Measurements from ENCODE around the gene ZEB2.

DNA sequence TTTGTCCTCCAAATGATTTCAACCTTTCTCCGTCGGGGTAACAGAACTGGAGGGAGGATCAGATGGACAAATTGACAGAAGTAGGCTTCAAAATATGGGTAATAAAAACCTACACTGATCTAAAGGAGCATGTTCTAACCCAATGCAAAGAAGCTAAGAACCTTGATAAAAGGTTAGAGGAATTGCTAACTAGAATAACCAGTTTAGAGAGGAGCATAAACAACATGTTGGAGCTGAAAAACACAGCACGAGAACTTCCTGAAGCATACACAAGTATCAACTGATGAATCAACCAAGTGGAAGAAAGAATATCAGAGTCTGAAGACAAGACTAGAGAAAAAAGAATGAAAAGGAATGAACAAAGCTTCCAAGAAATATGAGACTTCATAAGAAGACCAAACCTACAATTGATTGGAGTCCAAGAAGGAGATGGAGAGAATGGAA is 28.9 kb downstream of the HNMT start:
- RRBS: no CpG with 5 or more reads among the region's 3 CpGs

DNA sequence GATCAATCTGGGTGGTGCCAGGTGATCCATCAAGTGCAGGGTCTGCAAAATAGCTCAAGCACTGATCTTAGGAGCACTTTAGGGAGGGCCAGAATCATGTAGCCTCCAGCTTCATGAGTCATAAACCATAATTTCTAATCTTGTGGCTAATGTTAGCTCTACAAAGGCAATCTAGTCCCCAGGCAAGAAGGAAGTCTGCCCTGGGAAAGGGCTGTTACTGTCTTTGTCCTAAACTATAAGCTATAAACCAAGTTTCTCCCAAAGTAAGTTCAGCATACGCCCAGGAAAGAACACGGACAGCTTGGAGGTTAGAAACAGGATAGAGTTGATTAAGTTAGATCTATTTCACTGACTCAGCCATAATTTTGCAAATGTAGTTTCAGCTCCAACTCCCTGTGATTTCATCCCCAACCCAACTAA is 227.0 kb upstream of the SPOPL start:
- RRBS: no CpG with 5 or more reads among the region's 2 CpGs

- RRBS: no CpG with 5 or more reads among the region's 2 CpGs
Measured at GRCh38 chr2:138599008-138599302, 97.4 kb downstream of the SPOPL start.

DNA sequence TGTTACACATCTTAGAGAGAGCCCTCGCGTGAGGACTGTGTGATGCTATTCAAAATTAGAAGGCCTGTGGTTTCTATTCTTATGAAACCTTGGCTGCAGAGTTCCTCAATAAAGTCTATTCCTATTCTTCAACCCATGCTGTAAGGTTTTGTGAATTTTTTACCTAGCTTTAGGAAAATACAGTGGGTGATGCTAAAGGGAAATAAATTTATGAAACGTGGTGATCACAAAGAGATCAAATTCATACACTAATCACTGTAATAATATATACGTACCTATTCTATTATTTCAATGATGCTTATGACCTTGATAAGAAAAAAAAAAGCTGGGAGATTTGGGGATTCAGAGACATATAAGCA is 917.4 kb upstream of the NXPH2 start:
- RRBS: no CpG with 5 or more reads among the region's 4 CpGs

DNA sequence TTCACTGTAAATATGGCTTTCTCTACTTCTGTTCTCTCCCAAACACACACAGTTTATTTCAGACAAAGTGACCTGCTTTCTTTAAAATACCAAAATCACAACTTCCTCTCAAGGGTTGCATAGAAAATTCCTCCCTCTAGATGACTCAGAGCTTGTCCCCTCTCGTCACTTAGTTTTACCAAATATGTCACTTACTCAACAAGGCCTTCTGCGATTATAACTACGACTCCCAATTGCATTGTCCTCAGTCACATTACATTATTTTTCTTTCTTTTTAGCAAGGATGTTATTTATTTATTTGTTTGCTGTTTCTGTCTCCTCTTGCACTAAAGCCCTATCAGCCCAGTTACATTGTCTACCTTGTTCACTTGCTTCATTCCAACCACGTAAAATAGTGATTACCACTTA is 9.4 kb downstream of the LRP1B start:
- RRBS: no CpG with 5 or more reads among the region's 4 CpGs

GRCh38 chr2:142328220-142328777 is 197.5 kb upstream of the LRP1B start:
- RRBS: no CpG with 5 or more reads among the region's 7 CpGs

- RRBS: no CpG with 5 or more reads among the region's 5 CpGs
Measured at GRCh38 chr2:143132160-143132794, 3.1 kb downstream of the ARHGAP15 start.

GRCh38 chr2:144379937-144380479 is 47.7 kb upstream of the GTDC1 start:
- RRBS: no CpG with 5 or more reads among the region's 12 CpGs

GRCh38 chr2:144397901-144398611 is 65.7 kb upstream of the GTDC1 start:
- RRBS: no CpG with 5 or more reads among the region's 5 CpGs

- RRBS: 100% methylated on average over 1 of the region's 21 CpGs
Measured at GRCh38 chr2:144403700-144404512, 71.6 kb upstream of the GTDC1 start.

GRCh38 chr2:144434745-144435542 is 85.0 kb downstream of the ZEB2 start:
- RRBS: no CpG with 5 or more reads among the region's 4 CpGs

- RRBS: 56% methylated on average over 2 of the region's 18 CpGs
Measured at GRCh38 chr2:144448366-144449526, 71.2 kb downstream of the ZEB2 start.

DNA sequence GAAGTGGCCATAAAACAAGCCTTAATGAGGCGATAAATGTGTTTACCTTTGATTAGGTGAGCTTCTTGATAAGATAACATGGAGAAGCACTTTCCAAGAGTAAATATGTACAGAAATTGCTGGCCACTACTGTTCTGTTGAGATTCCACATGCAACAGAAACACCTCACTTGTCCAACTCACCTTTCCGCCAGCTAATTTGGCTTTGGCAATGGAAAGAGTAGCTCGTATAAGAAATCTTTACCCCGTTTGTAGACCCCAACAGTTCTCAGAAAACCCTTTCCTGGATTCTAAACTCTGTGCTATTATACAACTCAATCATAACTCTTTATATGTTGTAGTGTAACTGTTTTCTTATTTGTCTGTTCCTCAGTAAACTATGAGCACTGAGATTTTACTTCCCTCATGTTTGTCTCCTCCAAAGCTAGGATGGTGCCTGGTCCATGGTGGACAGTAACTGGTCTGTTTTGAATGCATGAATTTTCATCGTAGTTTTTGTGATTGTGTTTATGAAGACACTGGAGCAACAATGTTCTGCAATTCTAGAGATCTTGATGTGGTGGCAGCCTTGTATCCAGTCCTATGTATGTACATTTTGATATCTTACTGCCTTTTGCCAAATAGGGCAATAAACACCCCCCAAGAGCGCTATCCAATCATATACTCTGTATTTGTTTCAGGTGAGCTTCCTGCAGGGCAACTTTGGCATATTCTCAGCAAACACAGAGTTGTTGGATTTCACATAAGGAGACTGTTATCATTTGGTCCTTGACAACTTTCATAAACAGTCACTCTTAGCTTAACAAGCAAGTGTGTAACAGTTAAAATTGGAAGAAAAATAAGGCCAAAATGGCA is 54.8 kb downstream of the ZEB2 start:
- RRBS: no CpG with 5 or more reads among the region's 6 CpGs

GRCh38 chr2:144484012-144484470 is 35.9 kb downstream of the ZEB2 start:
- RRBS: no CpG with 5 or more reads among the region's 2 CpGs

DNA sequence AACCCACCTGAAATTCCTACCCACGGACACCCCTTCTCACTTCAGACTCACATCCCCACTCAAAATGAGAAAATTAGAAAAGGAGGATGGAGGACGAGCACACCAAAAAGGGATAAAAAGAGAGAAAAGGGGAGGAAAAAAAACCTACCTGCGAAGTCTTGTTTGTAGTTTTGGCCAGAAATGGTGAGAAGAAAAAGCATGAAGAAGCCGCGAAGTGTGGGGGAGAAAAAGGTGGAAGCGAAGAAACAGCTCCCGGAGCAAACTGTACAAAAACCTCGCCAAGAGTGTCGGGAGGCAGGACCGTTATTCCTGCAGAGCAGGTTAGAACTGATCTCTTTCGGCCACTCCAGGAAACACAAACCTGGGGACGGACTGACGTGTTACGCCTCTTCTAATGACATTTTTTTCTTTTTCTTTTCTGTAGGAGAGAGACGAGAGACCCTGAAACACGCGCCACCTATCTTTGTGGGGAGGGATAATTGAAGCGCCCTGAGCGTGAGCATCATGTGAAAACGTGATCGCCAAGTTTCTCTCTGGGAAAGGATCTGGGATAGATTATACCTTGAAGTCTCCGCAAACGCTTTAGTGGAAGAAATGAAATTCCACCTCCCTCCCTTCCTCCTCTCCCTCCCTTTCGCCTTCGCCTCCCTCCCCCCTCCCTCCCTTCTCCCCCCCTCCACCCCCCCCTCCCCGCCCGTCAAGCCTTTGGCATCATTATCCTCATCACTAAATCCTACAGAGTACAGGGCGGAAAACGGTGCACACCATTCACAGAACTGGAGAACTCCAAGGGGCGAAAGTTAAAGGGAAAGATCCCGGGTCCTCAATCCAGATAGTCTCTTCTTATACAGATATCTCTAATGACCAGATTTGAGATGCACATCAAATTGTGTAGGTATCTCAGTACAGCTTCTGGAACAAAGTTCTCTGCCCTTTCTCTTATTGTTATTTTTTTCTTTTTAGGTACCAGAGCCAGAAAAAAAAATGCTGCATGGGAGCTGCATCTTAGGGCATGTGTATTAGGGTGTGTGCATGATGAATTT is at the start of gene ZEB2:
TSS of gene ZEB2 (minus strand) at position 329 of the 1,043 bp plus-strand sequence.
- RRBS: no CpG with 5 or more reads among the region's 31 CpGs

- RRBS: no CpG with 5 or more reads among the region's 14 CpGs
Measured at GRCh38 chr2:144582542-144583445, 62.9 kb upstream of the ZEB2 start.

- RRBS: no CpG with 5 or more reads among the region's 13 CpGs
Measured at GRCh38 chr2:144659528-144660252, 139.8 kb upstream of the ZEB2 start.